Metanephros (tissue), 2 donors: ENCODE measurements around a stretch of chr15.

GRCh38 chr15:98683065-98683867 lies 34.9 kb downstream of the IGF1R start:
- RAMPAGE, long total RNA: no peak

- RAMPAGE, long total RNA: no peak
Measured at GRCh38 chr15:98714637-98715425, 66.5 kb downstream of the IGF1R start.

DNA sequence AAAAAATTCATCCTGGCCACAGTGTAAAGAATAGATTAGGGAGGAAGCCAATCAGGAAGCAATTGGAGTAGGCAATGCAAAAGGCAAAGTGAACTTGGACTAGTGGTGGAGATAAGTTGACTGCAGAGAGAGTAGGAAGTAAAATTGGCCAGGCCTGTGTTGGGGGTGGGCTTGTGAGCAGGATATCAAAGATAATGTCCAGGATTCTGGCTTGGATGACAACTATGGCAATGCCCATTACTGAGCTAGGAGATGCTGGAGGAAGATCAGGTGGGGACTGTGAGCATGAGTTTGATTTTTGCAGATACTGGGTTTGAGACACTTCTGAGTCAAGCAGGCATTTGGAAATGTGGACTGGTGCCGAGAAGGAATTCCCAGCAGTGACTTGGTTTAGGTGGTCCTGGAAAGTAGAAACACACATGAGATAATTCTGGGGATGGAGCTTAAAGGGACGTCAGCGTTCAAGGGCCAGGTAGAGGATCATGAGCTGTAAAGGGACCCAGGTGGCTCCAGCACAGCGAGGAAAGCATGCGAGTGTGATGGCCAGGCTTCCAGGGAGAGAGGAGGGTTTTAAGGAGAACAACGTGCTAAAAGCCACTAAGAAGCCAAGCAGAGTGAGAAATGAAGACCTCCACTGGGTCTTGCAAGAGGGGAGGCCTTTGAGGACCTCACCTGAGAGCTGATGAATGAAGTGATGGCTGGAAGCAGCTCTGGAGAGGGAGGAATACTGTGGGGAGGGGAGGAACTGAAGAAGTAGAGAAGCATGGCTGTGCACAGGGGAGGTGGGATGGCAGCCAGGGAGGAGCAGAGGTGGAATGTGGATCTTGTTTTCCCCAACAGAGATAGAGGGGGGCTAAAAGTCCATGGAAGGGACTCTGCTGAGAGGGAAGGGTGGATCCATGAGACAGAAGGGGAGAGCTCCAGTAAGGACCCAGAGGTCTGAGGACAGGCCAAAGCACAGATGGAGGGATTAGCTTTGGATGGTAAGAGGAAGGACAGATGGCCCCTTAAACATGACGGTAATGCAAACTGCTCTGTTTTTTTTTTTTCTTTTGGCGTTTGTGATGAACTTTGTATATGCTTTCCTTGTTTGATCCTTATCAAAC lies 95.7 kb downstream of the IGF1R start:
- RAMPAGE, long total RNA: no peak

DNA sequence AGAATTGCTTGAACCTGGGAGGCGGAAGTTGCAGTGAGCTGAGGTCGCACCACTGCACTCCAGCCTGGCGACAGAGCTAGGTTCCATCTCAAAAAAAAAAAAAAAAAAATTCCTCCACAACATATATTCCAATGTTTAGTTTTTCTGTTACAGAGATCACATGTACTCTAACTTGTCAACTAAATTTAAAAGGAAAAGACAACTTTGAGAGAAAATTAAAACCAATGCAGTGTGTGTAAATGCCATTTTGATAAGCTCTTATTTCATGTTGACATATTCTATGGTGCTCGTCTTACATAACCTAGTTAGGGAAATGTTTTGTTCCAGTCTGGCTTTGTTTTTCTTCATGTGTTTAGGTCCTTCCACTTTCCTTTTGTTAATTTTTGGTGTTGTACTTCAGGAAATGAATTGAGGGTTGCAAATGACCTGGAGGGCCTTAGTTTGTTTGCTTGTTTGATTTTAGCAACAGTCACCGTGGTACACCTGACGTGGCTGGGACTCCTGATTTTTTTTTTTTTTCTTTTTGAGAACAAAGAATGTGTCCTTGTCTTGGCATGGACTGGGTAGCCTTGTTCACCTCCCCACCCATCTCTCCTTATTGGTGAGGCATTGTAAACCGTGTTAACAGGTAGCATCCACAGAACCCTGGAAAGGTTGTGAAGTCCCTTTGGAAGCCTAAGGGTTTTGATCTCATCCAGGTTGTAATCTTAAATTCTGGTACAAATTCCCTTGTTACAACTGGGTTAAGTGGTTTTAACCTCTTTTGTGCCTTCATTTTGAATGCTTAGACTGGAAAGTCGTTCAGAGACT lies 114.8 kb downstream of the IGF1R start:
- RAMPAGE, long total RNA: no peak

- RAMPAGE, long total RNA: no peak
Measured at GRCh38 chr15:98770427-98771079, 122.2 kb downstream of the IGF1R start.

GRCh38 chr15:98777232-98777944 lies 129.0 kb downstream of the IGF1R start:
- RAMPAGE, long total RNA: no peak

DNA sequence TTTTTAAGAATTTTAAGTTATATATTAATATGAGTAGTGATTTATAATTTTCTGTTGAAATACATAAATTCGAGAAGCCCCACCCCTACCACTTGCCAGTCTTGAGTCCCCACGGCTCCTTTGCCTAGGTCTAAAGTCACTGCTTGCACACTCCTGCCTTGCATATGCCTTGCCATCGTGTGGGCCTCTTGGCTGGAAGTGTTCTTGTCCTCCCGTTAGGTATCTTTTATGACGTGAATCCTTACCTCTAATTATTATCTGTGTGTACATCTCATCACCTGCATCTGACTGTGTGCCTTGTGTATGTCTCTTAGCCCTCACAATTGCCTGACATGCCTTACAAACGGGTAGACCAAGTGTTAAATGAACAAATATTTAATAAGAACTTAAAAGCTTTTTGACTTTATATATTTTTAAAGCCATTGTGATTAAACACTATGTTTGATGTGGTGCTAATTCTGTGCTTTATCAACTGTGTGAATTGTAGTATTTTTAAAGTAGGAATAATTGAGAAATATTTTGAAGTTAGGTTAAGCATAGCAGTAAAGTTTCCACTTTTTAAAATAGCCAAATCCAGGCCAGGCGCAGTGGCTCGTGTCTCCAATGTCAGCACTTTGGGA lies 140.1 kb downstream of the PGPEP1L start:
- RAMPAGE, long total RNA: no peak

- RAMPAGE, long total RNA: no peak
Measured at GRCh38 chr15:98870748-98871478, 136.7 kb downstream of the PGPEP1L start.

DNA sequence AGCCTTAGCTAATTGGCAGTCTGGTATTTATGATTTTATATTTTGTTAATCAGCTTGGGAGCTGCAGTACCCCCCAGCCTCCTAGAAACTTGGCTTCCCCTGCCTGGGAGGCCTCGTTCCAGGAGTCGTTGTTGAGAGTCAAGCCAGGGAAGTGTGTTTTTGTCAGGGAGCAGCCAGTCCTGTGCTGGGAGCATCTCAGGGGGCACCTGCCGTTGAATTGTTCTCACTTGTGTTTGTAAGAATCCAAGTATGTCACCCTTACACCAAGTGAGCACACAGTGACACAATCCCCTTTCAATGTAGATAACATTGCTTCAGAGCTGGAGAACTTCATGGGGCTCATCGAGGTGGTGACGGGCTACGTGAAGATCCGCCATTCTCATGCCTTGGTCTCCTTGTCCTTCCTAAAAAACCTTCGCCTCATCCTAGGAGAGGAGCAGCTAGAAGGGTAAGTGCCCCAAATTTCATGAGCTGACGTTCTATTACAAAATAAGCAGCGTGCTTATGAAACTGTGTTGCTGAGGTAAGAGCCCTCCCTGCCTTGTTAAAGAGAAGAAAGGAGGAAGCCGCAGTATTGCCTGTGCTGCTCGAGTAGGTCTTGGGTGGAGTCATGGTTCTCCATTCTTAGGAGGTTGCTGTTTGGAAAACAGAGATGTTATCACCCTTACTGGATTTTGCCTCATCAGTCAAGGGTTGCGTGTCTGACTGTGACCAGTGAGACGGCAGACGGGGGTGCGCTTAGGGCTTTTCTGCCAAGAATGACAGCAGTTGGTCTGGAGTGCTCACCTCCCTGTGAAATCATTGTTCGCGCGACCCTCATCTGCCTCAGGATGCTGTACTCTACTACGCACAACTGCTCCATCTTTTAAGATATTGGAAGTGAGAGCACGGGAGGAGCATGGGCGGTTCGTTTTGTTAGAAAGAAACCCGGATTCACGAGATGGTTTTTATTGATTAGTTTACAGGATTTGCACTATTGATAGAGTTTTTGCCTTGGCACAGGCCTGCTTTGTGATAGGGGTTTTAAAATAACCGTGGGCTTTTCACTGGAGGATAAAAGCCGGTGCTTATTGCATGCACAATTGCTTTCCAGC lies 108.1 kb downstream of the PGPEP1L start:
- RAMPAGE, long total RNA: no peak

DNA sequence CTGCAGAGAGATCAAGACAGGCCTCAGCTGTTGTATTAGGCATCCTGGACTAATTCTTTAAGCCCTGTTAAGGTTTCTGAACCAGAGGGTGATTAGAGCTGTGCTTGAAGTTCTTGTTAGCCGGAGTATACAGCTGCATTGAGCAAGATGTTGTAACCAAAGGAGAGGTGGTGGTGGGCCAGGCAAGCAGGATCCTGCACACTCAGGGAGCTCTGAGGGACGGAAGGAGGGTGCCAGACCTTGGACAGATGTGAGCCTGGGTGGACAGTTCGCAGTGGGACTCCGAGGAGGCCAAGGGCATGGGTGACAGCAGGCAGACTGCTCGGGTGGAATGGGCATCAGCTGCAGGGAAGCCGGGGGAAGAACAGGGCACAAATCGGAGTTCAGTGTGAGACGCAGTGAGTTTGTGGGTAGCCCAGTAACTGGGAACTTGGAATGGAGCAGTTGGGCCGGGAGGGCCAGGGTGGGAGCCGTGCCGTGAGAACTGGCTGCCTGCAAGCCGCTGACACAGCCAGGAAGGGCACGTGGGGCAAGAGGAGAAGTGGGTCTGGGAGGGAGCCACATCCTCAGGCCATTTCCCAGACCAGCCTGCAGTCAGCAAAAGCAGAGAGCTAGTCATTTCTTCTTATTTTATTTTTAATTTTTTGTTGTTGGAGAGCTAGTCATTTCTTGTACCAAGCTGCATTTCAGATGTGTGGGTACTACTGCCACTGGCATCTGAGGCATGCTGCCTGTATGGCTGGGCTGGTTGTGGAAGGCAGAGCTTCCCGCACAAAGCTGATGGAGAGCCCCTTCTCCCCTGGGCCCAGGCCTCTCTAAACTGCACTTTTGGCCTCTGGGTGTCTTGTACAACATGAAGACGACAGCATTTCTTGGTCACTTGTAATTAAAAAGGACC lies 61.0 kb downstream of the PGPEP1L start:
- RAMPAGE, long total RNA: no peak

GRCh38 chr15:99053614-99054544 lies 46.3 kb upstream of the PGPEP1L start:
- RAMPAGE, long total RNA: no peak

- RAMPAGE, long total RNA: no peak
Measured at GRCh38 chr15:99120265-99120754, 15.4 kb downstream of the SYNM start.

GRCh38 chr15:99127730-99127976 lies 22.8 kb downstream of the SYNM start:
- RAMPAGE, long total RNA: no peak

DNA sequence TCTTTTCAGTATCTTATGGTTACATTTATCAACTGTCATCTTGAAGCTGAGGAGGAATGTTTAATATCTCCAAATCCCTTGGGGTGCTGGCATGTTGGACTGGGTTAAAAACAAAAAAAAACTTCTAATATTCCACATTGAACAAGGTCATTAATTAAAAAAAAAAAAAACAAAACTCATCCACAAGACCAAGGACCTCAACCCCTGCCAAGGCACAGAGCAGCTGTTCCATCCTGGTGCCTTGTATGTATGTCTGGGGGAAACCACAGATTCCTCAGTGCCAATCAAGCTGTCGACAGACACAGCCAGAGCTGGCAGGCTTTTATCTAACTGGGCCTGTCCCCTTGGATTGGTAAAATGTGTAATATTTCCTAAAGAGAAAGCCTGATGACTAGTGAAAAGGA lies 69.2 kb downstream of the TTC23 start:
- RAMPAGE, long total RNA: no peak

GRCh38 chr15:99212475-99212967 lies 36.9 kb downstream of the TTC23 start:
- RAMPAGE, long total RNA: no peak

DNA sequence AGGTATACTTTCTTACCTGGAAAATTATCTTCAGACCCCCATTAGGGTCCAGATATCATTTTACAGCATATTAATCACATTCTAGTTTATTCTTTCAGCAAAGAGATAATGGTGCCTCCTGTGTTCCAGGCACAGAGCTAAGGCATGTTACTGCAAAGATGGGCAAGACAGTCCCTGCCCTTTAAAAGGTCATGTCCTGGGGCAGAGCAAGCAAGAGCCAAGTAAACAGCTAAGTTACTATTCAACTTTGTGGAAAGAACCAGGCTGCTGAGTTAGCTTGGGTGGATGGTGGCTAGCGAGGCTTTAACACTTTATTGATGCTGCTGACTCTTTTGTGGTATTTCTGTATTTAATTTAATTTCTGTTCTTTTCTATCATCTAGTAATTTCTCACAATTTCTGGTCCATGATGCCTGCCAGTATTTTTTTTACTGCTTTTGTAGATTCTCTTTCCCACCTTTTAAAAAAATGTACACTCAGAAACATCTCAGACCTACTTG lies 75.0 kb downstream of the LRRC28 start:
- RAMPAGE, long total RNA: no peak

GRCh38 chr15:99438236-99438492 lies 127.6 kb upstream of the MEF2A start:
- RAMPAGE, long total RNA: no peak

DNA sequence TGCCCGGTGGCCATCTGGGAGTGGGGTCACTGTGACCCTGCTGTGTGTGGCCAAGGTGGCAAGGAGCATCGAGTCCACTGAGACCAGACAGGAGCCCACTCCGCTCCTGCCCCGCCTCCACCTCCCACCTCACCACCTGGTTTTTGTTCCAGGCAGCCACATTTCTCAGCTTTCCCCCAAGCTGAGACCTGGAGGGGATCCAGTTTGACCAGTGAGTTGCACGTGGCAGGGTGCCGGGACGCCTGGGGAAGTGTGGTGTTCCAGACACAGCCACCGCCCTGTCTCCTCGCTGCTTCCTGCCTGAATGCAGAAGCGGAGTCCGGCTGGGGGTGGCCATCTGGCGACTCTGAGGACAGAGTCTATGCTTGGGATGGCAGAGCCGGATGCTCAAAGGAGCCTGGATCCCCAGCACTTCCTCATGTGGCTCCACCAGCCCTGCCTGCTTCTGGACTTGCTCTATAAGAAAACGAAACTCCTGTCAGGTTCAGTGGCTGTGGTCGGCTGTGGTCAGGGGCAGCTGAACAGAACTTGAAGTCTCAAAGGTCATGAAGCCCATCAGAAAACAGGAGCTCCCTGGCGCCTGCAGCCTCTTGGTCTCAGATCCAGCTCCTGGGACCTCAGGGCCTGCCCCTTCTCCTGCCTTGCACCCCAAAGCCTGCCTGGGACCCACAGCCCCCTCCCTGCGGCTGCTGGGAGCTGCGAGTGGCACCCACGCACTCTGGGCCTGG lies 113.0 kb upstream of the MEF2A start:
- RAMPAGE, long total RNA: no peak

DNA sequence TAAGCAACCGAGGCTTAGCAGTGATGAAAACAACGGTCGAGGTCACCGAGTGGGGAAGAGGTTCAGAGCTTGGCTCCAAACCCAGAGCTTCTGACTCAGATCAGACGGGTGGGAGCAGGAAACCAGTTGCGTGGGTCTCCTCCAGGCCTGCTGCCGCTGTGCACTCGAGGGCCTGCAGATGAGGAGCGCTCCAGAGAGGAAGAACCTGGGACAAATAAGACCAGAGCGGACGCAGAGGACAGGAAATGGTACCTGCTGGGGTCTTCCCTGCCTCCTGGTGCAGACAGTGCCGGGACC lies 99.0 kb upstream of the MEF2A start:
- RAMPAGE, long total RNA: no peak

DNA sequence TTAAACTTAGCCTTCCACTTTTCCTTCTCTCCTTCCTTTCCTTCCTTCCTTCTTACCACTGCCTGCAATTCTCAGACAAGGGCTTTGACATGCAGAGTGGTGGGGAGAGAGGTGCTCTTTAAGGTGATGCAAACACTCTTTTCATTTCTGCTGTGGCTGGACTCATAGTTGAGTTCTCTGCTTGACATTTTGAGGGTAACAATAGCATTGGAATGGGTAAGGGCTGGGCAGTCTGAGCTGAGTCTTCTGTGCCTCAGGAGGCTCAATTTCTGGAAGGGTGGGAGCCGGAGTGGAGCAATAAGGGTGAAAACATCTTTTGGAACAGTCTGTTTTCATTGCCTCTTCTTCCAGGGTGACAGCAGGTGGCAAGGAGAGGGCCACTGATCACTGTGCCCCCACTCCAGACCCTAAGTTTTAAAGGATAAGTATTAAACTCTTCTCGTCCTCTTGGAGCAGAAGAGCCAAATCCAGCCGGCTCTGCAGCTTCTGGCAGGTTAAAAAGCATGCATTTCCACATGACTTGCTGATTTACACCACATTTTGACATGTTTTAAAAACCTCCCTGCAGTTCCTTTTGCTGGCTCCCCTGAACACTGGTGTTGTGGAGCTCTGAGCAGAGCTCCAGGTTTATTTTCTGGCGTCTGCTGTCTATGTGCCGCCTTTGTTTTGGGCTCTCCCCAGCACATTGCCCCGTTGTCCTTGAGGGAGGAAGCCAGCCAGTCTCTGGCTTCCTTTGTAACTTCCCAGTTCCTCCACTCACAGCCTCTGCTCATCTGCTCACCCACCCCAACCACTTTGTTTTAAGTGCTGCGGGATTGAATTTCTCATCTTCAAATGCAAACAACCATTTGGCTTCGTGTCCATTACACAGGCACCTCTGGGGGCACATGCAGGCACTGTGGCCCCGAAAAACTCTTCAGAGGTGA lies 1.8 kb upstream of the MEF2A start:
- RAMPAGE, long total RNA: no peak